Tongue (tissue), 2 donors: ENCODE results near the genes AHCYL2 and KLF14.

DNA sequence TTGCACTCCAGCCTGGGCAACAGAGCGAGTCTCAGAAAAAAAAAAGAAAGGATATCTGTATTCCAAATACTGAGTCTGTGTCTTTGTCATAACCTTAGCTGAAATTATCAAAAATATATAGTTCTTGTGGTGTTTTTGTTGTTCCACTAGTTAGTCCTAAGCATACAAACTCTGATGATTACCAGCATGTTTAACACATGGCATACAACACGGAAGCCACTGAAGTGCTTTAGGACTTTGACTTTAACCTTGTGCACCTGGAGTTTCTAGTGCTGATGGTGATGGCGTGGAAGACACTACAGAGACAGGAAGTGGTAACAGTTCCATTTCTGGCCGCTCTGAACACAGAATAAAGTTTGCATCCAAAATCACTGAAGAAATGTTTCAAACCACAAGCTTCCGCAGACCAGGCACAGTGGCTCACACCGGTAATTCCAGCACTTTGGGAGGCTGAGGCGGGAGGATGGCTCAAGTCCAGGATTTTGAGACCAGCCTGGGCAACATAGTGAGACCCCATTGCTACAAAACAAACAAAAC, 40.3 kb upstream of the TNPO3 start:
- RAMPAGE, long total RNA, result no peak

DNA sequence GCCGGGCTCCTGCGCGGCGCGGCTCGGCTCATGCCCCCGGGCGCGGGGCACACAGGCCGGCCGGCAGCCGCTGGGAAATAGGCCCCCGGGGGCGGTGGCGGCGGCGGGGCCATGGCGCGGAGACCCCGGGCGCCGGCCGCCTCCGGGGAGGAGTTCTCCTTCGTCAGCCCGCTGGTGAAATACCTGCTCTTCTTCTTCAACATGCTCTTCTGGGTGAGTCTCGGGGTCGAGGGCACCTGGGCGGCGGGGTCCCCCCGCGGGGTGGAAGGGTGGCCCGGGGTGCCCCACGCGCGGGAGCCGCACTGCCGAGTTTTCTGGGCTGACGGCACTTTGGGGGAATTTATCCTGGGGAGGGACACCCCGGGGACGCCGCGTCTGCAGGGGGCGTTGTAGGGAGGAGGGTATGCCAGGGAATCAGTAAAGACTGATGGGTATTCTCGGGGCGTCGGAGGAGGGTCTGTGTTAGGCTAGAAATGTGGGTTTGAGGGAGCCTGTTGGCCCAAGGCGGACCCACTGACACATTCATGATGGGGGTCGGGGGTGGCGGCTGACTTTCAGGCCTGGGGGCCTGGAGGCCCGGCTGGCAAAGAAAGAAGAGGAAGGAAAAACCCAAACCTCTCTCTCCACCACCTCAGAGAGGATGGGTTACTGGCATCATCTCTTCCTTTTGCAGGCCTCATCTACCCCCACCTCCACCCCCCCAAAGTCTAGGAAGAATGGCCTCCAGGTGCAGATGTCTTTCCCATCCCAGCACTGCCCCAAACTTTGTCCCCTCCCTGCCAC, 554 bp downstream of the TSPAN33 start:
- RAMPAGE, long total RNA, result no peak

- RAMPAGE, long total RNA, result no peak
Observed at GRCh38 chr7:129203204-129203830, 14.9 kb downstream of the SMO start.

DNA sequence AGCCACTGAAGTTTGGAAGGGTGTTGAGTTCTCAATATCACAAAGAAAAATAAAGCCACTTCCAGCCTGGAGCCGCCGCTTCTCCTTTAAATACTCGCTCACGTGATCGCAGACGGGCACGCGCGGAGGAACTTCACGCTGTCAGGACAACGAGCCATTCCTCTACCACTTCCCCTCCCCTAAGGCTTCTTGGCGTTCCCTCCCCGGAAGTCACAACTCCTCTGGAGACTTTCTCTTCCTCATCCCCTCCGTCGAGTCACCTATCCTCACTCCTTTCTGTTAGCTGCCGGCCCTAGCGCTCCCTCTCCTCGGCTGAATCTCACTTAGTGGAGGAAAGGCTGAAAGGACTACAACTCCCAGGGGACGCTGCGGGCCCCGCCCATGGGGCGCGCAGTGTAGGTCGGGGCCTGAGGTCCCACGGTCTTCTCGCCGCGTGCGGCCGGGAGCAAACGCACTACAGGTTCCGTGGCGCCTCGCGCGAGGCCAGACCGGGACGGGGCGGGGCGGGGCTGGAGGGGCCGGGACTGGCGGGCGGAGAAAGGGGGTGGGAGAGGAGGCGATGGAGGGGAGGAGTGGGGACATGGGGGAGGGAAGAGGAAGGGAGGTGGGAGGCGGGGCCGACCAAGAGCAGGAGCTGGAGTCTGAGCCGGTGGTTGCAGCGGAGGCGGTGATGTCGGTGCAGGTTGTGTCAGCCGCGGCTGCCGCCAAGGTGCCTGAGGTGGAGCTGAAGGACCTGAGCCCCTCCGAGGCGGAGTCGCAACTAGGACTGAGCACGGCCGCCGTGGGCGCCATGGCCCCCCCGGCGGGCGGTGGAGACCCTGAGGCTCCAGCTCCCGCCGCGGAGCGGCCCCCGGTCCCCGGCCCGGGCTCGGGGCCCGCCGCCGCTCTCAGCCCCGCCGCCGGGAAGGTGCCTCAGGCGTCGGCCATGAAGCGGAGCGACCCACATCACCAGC, at the start of gene AHCYL2:
AHCYL2 (plus strand) TSS at position 624 of the 953 bp plus-strand sequence.
- RAMPAGE, long total RNA, result no peak

GRCh38 chr7:129370669-129371163, 63.5 kb upstream of the STRIP2 start:
- RAMPAGE, long total RNA, result no peak

GRCh38 chr7:129374975-129375450, 59.2 kb upstream of the STRIP2 start:
- RAMPAGE, long total RNA, result no peak

GRCh38 chr7:129434974-129435386, 748 bp downstream of the STRIP2 start:
- RAMPAGE, long total RNA, result no peak

- RAMPAGE, long total RNA, result no peak
Observed at GRCh38 chr7:129780743-129781265, 169.3 kb downstream of the NRF1 start.

- RAMPAGE, long total RNA, result no peak
Observed at GRCh38 chr7:129875571-129876723, 76.8 kb downstream of the UBE2H start.

DNA sequence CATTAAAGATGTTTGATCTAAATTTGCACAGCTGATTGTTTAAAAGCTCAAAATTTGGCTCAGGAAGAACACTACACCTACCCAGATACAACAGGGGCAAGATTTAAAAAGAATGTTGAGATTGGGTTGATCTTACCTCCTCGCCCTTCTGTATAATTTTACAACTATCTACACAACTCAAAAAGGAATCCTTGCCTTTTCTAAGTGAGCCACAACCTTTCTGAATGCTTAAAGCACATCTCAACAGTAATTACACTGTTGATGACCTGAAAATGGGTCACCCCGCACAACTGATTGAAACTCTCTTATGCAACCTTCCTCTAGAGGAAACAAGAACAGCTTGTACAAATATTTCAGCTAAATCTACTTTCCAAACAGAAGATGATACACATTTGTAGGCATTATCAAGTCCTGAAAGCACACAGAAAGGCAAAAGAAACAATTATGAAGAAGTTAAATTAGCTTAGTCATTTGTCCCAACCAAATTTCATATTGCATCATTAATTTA, 75.5 kb downstream of the UBE2H start:
- RAMPAGE, long total RNA, result no peak

DNA sequence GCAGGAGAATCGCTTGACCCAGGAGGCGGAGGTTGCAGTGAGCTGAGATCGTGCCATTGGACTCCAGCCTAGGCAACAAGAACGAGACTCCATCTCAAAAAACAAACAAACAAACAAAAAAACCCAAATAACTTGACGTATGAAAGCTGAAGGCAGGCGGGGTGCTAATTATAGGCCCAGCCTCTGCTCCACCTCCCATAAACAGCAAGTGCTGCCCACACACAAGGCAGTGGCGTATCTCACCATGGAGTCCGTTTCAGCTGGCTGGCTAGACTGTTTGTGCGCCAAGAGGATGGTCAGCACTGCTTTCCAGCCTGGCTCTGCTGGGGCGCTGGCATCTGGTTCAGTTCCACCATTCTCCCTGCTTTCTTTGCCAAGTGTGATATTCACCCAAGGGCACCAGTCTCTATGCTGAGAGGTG, 29.1 kb downstream of the ZC3HC1 start:
- RAMPAGE, long total RNA, result no peak

- RAMPAGE, long total RNA, result no peak
Observed at GRCh38 chr7:130350186-130350794, 5.7 kb downstream of the CPA5 start.

DNA sequence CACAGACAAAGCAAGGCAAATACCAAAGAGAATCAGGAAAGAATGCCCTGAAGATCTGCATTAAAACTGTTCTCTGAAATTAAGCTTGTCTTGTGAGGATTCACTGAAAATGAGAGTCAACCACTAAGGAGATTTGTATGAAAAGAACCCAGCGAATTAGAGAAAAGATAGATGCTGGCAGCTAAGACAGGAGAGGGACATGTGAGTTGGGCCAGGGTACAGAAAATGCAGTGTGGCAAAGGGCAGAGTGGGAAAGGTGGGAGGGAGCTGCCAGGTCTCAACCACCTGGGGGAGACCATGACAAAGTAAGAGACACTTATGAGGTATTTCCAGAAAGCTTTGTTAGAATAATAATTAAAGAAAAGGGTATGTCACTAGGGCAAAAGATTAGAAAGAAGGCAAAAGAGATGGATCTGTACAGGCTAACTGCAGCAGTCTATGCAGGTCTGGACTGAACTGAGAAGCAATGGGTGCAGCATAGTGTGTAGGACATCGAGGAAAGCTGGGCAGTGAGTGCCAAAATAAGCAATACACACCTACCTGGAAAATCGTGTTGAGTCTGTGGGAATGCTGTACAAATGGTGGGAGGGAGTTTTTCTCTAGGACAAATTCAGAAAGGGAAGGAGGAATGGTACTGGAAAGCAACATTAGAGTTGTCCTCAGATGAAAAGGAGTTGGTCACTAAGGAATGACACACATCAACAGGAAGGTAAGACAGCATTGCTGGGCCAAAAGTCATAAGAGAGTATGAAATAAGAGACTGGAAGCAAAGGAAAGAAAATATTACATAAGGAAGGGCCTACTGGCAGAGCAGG, 19.2 kb downstream of the MEST start:
- RAMPAGE, long total RNA, result no peak

- RAMPAGE, long total RNA, result no peak
Observed at GRCh38 chr7:130512527-130512884, 20.6 kb downstream of the MEST start.

GRCh38 chr7:130521424-130522339, 29.8 kb downstream of the MEST start:
- RAMPAGE, long total RNA, result no peak

DNA sequence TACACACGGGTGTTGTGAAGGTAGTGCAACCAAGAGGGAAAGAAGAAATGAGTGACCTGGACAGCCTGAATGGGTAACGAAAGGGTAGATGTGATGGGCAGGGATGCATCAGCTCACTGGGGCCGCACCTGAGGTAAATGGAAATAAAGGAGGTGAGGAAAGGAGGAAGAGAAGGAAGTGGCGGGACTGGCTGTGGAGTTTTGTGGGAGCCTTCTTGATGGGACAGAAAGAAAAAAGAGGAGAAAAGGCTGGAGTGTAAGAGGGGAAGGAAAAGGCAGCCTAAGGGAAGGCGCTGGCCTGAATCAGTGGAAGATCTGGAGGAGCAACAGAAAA, 34.0 kb downstream of the MEST start:
- RAMPAGE, long total RNA, result no peak

DNA sequence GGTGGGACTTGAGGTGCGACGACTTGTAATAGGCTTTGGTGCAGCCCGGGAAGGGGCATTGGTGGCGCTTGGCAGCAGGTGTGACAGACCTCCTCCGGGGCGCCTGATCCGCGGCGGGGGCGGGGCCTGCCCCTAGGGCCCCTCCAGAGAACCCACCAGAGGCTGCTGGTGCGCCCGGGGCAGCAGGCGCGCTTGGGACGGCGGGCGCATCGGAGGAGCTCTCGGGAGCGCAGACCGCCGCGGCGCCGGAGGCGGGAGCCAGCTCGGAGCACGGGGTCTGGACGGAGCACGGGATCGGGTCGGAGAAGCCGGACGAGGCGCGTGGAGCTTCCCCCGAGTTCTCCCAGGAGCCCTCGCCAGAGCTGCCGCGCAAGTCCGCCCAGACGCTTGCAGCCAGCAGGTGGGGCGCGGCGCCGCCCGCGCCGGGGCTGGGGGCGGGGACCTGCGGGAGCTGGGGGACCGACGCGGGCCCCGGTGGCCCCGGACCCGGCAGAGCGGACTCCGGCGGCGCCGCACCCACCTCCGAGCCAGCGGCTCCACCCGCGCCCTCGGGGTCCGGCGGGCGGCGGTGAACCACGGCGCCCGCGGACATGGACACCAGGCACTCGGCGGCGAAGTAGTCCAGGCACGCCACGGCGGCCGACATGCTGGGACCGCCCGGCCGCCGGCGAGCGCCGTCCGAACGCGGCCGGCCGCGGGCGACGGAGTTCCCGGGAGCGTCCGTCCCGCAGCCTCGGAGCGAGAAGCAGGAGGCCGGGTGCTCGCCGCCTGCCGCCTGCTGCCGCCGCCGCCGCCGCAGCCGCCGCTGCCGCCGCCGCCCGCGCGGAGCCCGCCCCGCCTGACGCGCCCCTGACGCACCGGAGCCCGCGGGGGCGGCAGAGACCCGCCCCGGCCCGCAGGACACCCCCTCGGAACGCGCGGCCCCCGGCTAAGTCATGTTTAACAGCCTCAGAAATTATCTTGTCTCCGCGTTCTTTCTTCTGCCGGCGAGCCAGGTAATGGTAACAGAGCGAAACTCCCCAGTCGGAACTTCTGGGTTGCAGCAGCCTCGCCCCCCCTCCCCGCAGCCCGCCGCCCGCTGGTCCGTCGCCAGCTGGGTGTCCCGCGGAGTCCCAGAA, at the start of gene KLF14:
KLF14 (minus strand) TSS at position 820 of the 1,118 bp plus-strand sequence.
- RAMPAGE, long total RNA, result no peak

- RAMPAGE, long total RNA, result no peak
Observed at GRCh38 chr7:130868079-130868741, 134.2 kb upstream of the KLF14 start.

GRCh38 chr7:130876614-130876998, 142.6 kb upstream of the KLF14 start:
- RAMPAGE, long total RNA, result no peak

DNA sequence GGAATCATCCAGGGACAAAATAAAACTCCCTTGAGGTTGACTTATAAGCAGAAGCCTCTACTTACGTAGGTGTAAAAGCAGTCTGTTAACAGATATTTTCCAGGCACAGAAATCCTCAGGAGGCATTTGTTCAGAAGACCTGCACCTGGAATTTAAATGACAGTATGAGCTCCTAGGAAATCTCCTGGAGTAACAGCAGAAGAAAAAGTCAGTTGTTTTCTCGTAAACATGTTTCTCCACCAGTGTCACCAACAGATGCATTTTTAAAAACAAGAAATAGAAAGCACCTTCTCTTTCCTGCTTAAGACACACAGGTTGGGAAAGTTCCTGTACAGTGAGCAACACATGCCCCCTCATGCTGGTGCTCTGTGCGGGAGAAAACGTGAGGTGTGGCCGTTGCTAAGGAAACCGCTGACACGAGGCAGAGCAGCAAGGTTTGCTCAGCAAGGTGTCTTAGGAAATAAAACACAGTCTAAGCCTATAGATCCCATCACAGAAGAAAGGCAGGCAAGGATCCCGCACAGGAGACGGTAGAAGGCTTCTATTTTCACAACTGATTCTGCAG, 150.3 kb upstream of the KLF14 start:
- RAMPAGE, long total RNA, result no peak